CD14-positive monocyte (primary cell): ENCODE measurements around a stretch of chr11.

- CAGE, long polyA plus RNA: no peak
Observed at GRCh38 chr11:120511078-120511484, 467 bp upstream of the GRIK4 start.

- CAGE, long polyA plus RNA: no peak
Observed at GRCh38 chr11:121446781-121447123, 5.4 kb upstream of the SORL1 start.

GRCh38 chr11:121453024-121453317, 857 bp downstream of the SORL1 start:
- CAGE, long polyA plus RNA: no peak

DNA sequence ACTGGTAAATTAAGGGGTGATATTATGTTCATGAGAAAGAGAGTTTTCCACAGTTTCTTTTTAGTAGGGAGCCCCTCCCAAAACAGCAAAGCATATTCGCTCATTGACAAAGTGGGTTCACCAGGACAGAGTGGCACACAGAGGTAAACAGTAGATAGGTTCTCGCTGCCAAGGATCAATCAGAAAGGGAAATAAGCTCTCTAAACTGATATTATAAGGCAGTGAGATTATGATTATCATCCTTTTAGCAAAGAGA, 11.1 kb downstream of the SORL1 start:
- CAGE, long polyA plus RNA: no peak

GRCh38 chr11:121471009-121471643, 19.0 kb downstream of the SORL1 start:
- CAGE, long polyA plus RNA: no peak

GRCh38 chr11:121656210-121656664, 204.1 kb downstream of the SORL1 start:
- CAGE, long polyA plus RNA: no peak

GRCh38 chr11:122207386-122208326, 91.6 kb upstream of the BLID start:
- CAGE, long polyA plus RNA: no peak

GRCh38 chr11:122393139-122393740, 262.3 kb upstream of the UBASH3B start:
- CAGE, long polyA plus RNA: no peak

- CAGE, long polyA plus RNA: no peak
Observed at GRCh38 chr11:122723893-122724710, 68.6 kb downstream of the UBASH3B start.

DNA sequence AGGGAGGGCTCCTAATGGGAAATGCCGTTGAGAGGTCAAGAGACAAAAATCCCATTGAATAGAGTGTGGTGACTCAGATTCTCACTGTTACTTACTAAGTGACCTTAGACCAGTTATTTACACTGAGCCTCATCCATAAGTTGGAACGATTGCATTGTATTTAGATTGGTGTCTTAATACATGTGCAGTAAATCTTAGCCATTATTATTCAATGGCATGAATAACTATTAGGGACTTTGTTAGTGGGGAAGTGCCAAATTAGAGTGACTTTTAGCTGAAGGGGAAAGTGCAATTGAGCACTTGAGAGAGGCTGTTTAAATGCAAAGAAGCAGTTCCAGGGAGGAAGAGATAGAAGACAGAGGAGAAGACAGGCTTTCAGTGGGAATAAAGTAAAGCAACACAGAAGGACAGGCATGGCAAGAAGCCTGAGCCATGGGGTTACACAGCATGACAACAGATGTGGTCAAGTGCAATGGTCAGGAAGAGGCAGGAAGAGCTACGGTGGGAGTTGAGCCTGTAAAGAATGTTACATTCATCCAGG, 82.6 kb downstream of the UBASH3B start:
- CAGE, long polyA plus RNA: no peak

DNA sequence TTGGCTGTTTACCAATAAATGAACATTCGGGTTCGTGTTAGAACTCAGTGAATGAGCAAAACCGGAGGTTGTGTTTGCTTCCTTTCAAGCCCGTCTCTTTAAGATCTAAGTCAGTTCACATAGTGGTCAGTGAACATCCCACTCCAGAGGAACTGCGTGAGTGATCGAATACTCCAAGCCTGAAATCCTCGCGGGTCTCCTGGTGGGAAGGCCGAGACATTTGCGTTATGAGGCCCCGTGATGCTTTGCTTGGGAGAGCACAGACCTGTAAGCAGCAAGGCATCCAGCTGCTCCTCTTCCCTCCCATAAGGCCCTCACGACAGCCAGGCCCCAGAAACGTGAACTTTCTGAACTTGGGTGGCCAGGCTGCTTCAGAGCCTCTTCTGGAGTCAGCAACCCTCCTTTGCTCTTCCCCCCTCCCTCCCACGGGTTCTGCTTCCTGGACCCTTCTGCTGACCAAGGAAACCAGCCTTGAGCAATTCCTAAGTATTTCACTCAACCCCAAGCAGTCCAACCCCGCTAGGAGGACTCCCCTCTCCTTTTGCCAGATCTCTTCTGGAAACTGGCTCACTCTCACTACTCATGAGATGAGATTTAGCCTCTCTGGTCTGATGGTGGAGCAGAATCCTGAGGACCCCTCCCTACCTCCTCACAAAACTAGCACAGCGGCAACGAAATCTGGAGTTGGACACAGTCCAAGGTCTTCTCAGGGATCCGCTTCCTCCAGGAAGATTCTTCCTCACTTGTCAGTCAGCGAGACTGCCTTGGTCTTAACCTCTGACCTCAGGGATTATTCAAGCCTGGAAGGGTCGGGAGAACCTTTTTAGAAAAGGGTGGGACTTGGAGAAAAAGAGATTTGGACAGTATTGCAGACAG, 86.1 kb downstream of the UBASH3B start:
- CAGE, long polyA plus RNA: no peak

DNA sequence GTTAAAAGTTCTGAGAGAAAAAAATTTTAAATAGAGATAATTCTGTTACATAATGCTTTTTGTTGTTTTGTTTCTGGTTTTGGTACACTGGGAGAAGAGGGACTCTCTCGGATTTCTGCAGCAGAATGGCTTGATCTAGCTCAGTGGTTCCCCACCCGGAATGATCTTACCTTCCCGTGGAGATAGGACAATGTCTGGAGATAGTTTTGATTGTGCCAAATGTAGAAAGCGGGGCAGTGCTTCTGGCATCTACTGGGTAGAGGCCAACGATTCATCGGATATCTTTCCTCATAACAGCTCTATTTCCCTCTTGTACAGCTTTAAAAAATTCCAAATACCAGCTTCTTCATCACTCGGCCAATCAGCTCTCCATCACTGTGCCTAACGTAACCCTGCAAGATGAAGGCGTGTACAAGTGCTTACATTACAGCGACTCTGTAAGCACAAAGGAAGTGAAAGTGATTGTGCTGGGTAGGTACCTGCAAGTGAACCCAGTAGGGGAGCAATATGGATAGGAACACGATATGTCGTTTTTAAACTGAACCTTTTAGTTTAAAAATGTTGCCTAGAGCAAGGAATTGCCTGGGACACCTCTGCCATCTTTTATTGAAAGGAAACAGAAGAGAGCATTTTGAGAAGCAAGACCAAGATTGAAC, 13.2 kb downstream of the CRTAM start:
- CAGE, long polyA plus RNA: no peak

GRCh38 chr11:122862091-122862568, 20.4 kb upstream of the JHY start:
- CAGE, long polyA plus RNA: no peak

- CAGE, long polyA plus RNA: no peak
Observed at GRCh38 chr11:123301387-123301655, 106.3 kb upstream of the CLMP start.

DNA sequence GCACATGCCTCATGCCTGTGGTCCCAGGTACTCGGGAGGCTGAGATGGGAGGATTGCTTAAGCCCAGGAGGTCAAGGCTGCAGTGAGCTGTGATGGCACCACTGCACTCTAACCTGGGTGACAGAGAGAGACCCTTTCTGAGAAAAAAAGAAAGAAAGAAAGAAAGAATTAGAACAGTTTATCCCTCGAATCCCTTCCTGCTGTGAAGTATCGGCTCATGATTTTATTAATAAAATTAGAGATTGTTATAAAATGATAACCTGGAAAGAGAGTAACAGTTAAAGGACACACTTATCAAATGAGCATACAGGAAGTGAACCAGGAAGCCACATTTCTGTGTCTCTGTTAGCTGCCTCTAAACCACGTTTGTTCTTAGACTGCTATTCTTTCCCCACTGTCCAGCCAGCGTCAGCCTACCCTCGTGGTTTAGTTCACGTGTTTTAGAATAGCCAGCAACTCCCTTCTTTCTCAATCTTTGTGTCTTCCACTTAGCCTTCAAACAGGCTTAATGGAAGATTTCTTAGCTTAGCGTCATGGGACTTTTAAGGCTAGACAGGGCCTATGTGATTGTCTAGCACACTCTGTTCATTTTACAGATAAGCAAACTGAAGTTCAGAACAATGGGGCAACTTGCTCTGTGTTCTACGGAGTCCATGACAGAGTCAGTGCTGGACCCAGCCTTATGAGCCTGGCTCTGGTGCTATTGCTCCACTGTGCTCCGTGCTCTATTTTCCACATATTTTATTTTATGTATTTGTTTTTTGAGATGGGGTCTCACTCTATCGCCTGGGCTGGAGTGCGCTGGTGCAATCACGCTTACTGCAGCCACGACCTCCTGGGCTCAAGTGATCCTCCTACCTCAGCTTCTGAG, 27.1 kb downstream of the GRAMD1B start:
- CAGE, long polyA plus RNA: no peak

- CAGE, long polyA plus RNA: no peak
Observed at GRCh38 chr11:123474100-123474680, 44.1 kb downstream of the GRAMD1B start.

DNA sequence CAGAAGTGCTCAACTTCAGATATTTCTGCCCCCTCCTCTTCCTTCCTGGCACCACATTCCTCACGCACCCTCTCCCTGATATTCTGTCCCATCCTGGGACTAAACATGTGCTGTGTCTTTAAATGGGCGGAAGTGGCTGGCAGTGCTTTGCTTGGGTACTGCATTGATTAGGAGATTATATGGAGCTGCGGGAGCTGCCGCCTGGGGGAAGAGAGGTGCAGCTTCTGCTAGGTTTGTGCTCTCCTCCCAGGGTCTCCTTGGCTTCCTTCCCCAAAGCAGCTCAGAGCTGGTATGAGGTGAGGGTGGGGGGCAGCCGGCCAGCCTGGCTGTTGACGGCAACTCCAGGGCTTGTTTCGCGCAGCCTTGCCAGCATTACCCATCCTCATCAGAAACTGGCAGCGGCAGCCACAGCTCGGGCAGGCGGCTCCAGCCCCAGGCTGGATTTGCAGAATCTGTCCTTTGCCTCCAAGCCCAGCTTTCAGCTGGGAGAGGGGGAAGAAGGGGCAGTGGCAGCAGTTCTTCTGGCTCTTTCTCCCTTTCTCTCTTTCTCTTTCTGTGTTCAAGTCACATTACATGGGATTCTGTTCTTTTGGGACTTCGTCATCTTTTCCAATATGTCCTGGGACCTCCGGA, 95.5 kb downstream of the GRAMD1B start:
- CAGE, long polyA plus RNA: no peak

DNA sequence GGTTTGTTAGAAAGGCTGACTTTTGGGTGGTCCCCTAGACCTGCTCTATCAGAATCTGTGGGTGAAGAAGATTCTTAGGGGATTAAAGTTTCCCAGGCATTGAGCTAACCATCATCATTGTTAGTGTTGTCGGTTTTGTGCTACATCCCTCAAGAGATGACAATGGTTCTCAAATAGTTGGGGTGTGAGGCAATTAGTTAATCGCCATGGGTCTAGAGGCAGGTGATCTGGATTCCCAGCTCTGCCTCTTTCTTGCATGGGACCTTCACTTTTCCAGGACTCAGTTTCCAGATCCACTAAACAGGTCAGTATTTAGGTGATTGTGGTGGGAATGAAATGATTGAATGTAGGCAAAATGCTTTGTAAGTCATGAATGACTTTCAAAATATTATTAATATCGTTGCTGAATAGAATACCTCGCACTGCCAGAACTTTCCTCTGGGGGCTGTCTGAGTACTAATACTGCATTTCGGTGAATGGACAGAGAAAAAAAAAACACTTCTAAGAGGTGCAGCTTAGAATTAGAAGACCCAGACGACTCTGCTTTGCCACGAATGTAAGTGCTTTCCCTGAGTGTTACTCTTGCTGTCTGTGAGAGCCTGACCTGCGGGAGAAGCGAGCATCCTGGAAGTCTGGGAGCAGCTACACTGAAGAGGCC, 95.2 kb downstream of the SCN3B start:
- CAGE, long polyA plus RNA: no peak

GRCh38 chr11:123603744-123604378, 50.6 kb downstream of the SCN3B start:
- CAGE, long polyA plus RNA: no peak

GRCh38 chr11:123613059-123613868, 41.2 kb downstream of the SCN3B start:
- CAGE, long polyA plus RNA: no peak